ENCODE measurements around a stretch of chr20.

DNA sequence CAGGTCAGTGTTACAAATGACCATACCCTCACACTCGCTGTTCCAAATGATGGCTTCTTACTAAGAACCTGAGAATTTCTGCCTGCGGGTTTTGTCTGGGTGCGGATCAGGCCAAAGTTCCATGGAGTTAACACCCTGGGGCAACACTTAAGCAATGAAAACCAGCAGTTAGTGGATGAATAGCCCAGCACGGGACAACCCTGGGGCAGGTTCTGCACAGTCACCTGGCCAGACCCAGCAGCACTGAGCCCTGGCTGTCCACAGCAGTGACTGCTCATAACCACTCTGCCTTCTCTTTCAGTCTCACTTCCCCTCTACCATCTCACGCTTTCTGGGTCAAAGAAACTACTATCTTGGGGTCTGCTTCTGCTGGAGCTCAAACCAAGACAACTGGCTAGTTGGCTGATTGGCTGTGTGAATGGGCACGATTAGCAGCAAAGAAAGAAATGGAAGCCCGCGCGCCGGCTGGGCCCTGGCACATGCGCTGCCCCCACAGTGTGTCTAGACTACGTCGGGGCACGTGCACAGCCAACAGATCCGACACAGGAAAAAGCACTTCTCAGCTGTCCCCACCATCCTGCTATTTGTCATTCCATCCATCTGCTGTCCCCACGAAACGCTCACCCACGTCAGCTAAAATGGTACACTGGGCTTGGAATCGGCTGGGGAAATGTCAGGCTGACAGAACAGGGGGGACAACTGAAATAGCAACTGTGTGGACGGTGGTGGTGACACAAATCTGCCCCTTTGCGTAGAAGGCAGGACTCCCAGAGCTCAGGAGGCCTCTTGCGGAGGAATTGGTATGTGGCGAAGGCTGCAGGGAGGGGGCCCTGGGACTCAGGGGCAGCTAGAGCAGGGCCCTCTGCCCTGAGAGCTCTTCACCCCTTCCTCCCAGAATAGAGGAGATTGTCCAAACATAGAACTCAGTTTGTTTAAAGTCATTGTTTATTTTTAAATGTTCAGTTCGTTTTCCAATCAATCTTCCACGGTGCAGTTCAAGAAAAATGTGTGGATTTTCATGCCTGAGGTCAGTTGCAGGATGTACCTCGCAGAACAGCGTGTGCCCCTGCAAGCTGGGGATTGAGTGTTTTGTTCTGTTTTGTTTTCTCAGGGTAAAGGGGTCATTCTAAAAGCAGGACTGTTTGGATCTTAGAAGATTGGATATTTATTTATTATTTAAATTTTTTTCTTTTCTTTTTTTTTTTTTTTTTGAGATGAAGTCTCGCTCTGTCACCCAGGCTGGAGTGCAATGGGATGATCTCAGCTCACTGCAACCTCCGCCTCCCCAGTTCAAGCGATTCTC lies 36.9 kb downstream of the MGME1 start:
- PRO-cap, result no peak
- RRBS, result no CpG with 5 or more reads among the region's 30 CpGs

DNA sequence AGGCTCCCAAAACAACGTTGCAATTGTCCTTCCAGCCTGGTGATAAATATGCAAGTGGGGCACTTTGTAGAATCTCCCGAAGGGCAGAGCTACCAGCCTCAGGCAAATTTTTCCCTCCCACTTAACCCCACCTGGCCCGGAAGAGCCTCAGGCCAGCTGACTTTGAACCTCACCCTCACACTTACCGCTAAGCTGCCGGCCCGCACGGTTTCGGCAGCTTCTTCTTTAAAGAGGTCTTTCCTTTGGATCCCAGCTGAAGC lies 2.5 kb downstream of the OVOL2 start:
- PRO-cap, result no peak
- RRBS, result 73% methylated on average over 6 of the region's 8 CpGs

DNA sequence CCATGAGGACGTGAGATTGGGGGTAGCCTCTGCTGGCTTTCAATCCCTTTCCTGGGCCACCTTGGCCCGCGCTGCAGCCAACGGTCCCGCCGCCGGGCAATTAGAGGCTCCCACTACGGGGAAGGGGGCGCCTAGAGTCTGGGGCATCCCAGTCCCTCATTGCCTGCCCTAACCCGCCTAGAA lies 605 bp downstream of the OVOL2 start:
- PRO-cap, result unidirectional peak, plus-strand start at position 64 of the sequence
- RRBS, result 3% methylated on average over 3 of the region's 10 CpGs

GRCh38 chr20:18413026-18413577 lies 53.7 kb downstream of the DZANK1 start:
- PRO-cap, result unidirectional peak, minus-strand start at chr20:18413129; bidirectional peak, plus-strand start at chr20:18413475, minus-strand start at chr20:18413247
- RRBS, result no CpG with 5 or more reads among the region's 6 CpGs

- PRO-cap, result no peak
- RRBS, result no CpG with 5 or more reads among the region's 7 CpGs
These were observed 23.3 kb upstream of the SMIM26 start for GRCh38 chr20:18543888-18544324.

DNA sequence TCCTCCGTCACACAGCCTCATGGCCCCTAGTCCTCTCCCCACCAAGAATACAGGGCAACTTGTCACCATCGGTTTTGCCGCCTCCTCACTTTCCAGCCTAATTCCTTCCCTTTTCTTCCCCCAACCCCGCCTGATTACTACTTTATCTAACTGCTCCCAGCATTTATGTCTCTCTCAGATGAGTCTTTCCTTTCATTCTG lies 11.9 kb upstream of the SMIM26 start:
- PRO-cap, result no peak
- RRBS, result no CpG with 5 or more reads among the region's 4 CpGs

DNA sequence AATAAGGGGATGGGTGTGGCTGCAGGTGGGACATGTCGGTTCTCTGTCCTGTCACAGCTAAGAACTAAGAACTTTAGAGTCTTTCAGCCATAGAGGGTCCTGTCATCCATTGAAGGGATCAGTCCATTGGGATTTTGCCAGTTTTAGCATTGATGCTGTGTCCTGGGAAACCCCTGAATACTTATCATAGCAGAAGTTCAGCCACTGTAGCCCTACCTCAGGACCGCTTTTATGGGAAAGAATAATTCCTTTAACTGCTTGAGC lies 18.2 kb upstream of the SCP2D1 start:
- PRO-cap, result no peak
- RRBS, result no CpG with 5 or more reads among the region's 2 CpGs

- PRO-cap, result no peak
- RRBS, result 10% methylated on average over 7 of the region's 19 CpGs
These were observed 522 bp upstream of the SLC24A3 start for GRCh38 chr20:19211978-19212262.

GRCh38 chr20:19232644-19233385 lies 20.4 kb downstream of the SLC24A3 start:
- PRO-cap, result no peak
- RRBS, result no CpG with 5 or more reads among the region's 16 CpGs

- PRO-cap, result bidirectional peak, plus-strand start at chr20:19756707, minus-strand start at chr20:19756462
- RRBS, result no CpG with 5 or more reads among the region's 3 CpGs
These were observed 1.5 kb upstream of the RIN2 start for GRCh38 chr20:19756641-19756886.

- PRO-cap, result no peak
- RRBS, result no CpG with 5 or more reads among the region's 5 CpGs
These were observed 1.2 kb upstream of the RIN2 start for GRCh38 chr20:19756887-19757154.

GRCh38 chr20:19816867-19817577 lies 59.0 kb downstream of the RIN2 start:
- PRO-cap, result no peak
- RRBS, result 100% methylated on average over 1 of the region's 7 CpGs

DNA sequence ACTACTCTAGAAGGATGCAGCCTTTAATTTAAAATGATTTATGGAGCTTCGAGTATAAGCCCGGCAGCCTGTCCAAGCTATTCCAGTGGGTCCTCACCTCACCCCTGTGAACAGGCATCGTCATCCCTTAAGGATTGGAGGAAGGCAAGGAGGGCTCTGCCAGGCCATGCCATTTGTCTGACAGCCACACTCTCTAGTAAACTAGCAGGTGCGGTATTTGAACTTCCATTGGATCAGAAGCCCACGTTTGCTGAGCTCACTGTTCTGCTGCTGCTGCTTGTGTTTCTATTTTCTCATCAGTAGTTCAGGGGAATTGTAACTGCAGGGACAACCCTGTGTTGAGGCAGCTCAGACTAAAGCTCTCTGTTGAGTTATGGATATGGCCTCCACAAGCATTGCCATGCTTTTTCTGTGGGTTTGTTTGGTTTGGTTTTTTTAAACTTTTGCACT lies 39.7 kb upstream of the NAA20 start:
- PRO-cap, result no peak
- RRBS, result no CpG with 5 or more reads among the region's 5 CpGs

- PRO-cap, result no peak
- RRBS, result 96% methylated on average over 2 of the region's 27 CpGs
These were observed 13.9 kb upstream of the NAA20 start for GRCh38 chr20:20002937-20004059.

- PRO-cap, result no peak
- RRBS, result no CpG with 5 or more reads among the region's 6 CpGs
These were observed 1.9 kb downstream of the NAA20 start for GRCh38 chr20:20018938-20019591.

- PRO-cap, result no peak
- RRBS, result no CpG with 5 or more reads among the region's 22 CpGs
These were observed 5.1 kb upstream of the INSM1 start for GRCh38 chr20:20362455-20363505.

- PRO-cap, result no peak
- RRBS, result no CpG with 5 or more reads among the region's 11 CpGs
These were observed 124.5 kb downstream of the INSM1 start for GRCh38 chr20:20492473-20492821.

DNA sequence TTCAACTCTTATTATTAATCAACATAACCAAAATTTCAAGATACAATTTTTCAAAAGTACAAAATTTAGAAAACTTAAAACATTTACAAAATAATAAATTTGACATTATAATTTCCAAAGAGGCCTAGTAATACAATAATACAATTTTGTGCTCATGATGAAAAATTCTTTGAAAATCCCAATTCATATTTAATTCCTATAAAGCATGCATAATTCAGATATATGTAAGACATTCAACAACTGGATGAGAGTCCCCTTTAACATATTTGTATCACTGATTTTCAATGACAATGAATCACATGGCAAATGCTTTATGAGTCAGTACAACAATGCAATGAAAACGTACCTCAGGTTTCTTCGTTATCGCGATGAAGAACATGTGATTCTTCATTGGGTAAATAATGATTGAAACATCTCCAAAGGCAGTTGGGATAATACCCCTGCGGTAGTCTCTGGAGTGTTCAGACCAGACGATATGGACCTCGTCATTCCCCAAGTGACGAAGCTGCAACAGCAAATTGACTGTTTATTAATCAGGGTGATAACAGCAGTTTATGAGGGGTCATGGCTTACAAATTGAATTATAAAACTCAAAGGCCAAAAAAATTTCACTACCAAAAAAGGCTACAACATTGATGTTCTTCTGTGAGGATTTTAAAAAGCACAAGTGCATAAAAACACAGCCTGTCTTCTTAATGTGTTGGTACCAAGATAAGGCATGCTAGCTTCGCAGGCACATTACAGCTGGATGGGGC lies 127.0 kb downstream of the INSM1 start:
- PRO-cap, result no peak
- RRBS, result no CpG with 5 or more reads among the region's 9 CpGs

GRCh38 chr20:20520813-20521480 lies 153.0 kb downstream of the INSM1 start:
- PRO-cap, result no peak
- RRBS, result no CpG with 5 or more reads among the region's 7 CpGs

- PRO-cap, result no peak
- RRBS, result no CpG with 5 or more reads among the region's 3 CpGs
These were observed 21.7 kb downstream of the RALGAPA2 start for GRCh38 chr20:20690750-20691070.

Data from Caco-2 (cell line).